Myometrial cell (primary cell): ENCODE results near the gene POU4F1.

DNA sequence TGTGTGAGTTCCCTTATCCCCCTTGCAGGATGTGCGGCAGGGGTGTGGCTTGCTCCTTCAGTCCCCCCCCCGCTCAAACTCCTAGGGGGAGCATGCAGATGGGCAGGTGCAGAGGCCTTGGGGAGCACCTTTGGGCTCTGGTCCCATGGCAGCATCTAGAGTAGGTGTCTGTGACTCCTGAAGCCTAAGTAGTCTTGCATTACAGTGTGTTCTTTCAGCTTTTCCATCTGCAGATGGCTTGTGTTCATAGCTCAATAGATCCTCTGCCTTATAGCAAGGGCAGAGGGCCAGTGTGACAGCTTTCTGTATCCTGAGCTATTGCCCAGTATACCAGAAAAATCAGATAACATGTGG lies 575.6 kb downstream of the TBC1D4 start:
- RAMPAGE, long total RNA, result no peak

- RAMPAGE, long total RNA, result no peak
Observed at GRCh38 chr13:75288731-75289155, 193.2 kb downstream of the TBC1D4 start.

DNA sequence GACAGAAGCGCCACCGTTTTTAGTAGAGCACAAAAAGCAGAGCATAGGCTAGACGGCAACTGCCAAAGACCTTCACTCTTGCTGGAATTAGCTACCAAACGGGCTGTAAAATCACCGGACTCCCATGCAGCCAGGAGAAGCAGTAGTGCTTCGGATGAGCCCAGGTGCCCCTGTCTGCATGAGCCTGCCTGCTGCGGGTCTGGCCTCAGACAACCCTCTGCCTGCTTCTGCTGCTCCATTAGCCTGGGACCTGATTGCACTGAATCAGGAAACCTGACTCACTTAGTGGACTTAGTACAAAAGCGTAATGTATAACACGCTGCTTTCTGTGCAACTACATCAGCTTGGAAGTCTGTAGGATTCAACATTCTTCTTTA lies 170.0 kb downstream of the LMO7 start:
- RAMPAGE, long total RNA, result no peak

DNA sequence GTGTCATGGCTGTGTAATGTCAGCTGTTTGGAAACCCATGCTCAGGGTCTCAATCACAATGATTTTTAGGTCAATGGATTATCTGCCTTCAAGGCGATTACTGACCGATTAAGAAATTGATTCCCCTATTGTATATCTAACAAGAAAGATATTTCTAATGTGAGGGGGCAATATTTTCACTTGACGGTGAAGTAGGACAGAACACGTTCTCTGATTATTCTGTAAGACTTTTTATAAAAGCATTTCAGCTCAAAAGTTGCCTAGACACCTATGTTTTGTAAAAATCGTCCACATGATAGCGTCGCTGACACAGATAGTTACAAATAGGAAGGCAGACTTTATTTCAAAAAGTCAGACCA lies 20.6 kb downstream of the KCTD12 start:
- RAMPAGE, long total RNA, result no peak

- RAMPAGE, long total RNA, result no peak
Observed at GRCh38 chr13:76874330-76874866, 11.8 kb downstream of the KCTD12 start.

DNA sequence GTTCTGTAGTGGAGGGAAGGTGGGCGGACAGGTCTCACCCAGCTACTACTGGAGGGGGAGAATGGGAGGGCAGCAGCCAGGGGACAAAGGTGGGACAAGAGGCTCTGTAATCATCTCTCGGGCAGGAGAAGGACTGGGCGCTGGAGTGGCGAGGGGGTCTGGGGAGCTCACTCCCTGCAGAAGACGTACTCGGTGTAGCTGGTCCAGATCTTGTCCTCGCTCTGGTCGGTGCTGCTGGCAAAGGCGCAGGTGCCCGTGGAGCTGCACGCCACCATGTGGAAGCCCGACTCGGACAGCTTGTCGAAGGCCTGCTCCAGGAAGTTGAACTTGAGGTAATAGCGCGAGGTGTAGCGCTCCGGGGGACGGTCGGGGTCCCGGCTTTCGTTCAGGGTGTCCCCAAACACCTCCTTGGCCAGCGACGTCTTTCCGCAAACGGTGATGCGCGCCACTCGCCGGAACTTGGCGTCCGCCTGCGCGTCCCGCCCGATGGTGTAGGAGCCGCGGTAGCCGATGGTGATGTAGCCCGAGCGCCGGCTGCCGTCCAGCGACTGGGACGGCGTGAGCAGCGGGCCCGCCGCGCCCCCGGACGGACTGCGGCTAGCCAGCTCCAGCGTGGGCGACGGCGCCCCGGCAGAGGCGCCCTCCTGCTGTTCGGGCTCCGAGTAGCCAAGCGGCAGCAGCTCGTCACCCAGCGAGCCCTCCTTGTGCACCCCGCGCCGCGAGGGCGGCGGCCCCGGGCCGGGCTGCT lies 1.0 kb downstream of the KCTD12 start:
- RAMPAGE, long total RNA, result no peak

GRCh38 chr13:76998646-76999041 lies 6.8 kb downstream of the CLN5 start:
- RAMPAGE, long total RNA, result no peak

GRCh38 chr13:77050375-77051188 lies 23.6 kb upstream of the FBXL3 start:
- RAMPAGE, long total RNA, result no peak

GRCh38 chr13:77051788-77052453 lies 25.0 kb upstream of the FBXL3 start:
- RAMPAGE, long total RNA, result no peak

DNA sequence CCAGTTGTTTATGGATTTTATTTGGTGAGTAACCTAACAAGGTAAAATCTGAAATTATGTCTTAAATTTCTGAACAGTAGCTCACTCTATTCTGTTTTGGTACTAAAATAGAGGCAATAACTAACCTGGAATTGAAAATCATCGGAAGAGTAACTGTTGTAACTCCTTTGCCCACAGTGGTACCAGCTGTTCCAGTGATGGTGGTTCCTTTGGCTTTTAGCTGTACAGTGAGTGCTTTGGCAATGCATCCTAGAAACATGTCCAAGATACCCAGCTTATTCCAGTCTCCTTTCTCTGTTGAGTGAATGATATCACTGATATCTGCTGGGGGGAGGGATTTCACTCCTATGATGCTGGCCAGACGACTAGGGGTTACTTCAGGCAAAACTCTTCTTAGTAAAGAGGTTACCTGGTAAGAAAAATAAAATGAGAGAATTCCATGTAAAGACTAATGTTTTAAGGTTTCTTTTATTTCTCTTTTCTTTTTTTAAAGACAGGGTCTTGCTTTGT lies 40.6 kb upstream of the FBXL3 start:
- RAMPAGE, long total RNA, result no peak

- RAMPAGE, long total RNA, result no peak
Observed at GRCh38 chr13:77110549-77111151, 83.7 kb upstream of the FBXL3 start.

- RAMPAGE, long total RNA, result no peak
Observed at GRCh38 chr13:77112781-77113693, 86.1 kb upstream of the FBXL3 start.

DNA sequence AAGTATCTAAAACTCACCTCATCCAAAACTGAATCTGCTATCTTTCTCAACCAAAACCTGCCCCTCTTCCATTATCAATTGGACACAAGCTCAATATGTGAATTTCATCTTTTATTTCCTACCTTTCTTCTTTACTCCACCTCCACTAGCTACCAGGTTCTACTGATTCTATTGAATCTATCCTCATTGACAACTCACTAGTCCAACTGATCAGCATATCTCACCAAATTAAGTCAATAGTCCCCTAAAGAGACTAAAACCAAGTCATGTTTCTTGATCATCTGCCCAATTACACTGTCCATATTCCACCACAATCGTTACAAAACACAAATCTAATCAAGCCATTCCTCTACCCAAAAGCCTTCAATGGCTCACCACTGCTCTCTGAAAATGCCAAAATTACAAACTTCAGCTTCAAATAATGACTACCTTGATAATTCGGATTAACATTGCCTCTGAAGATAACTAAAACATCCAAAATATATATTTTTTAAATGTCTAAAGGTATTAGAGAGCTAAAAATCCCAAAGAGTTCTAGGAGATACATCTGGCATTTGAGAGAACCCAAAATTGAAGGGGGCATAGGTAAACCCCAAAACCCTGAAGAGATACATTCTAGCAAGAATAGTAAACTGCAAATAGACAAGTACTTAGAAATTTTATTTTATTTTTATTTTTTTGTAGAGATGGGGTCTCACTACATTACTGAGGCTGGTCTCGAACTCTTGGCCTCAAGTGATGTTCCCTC lies 122.9 kb upstream of the FBXL3 start:
- RAMPAGE, long total RNA, result no peak

DNA sequence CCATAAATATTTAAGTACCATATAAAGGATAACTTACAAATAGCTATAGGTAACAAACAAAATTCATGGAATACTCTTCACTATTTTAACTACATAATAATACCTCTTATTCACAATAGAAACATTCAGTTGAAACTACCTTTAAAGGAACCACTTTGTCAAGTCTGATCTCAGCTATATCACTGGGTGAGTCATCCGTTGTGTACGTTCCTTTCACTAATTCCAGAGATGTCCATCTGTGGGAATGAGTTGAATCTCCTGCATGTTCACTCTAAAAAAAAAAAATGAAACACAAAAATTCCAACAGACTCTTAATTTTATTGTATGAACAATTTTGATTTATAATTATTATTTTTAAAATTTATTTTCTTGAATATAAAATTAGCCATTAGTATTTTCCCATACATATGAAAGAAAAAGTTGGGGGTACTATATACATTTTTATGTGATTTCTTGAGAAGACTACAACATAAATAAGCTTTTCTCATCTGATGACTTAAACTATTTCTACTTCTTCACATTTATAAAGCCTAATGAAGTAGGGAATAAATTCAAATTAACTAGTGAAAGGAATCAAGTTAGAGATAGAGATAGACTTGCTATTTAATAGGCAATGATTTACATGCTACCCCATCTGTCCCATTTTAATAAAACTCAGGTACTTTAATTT lies 149.5 kb upstream of the FBXL3 start:
- RAMPAGE, long total RNA, result no peak

GRCh38 chr13:77232833-77233563 lies 93.9 kb downstream of the MYCBP2 start:
- RAMPAGE, long total RNA, result no peak

GRCh38 chr13:77243804-77244065 lies 83.2 kb downstream of the MYCBP2 start:
- RAMPAGE, long total RNA, result no peak

GRCh38 chr13:77390575-77390907 lies 63.6 kb upstream of the MYCBP2 start:
- RAMPAGE, long total RNA, result no peak

GRCh38 chr13:78596741-78597376 lies 6.5 kb downstream of the POU4F1 start:
- RAMPAGE, long total RNA, result no peak

GRCh38 chr13:78603402-78603875 lies at the start of gene POU4F1:
Gene POU4F1, minus strand, starts transcription at chr13:78603552.
- RAMPAGE, long total RNA, result no peak

- RAMPAGE, long total RNA, result no peak
Observed at GRCh38 chr13:78655637-78656236, 3.2 kb downstream of the OBI1 start.